ENCODE measurements around a stretch of chr10.

- PRO-cap: no peak
Measured at GRCh38 chr10:104003729-104004216, 36.8 kb downstream of the SLK start.

GRCh38 chr10:104056900-104057401 is 28.7 kb downstream of the COL17A1 start:
- PRO-cap: no peak

DNA sequence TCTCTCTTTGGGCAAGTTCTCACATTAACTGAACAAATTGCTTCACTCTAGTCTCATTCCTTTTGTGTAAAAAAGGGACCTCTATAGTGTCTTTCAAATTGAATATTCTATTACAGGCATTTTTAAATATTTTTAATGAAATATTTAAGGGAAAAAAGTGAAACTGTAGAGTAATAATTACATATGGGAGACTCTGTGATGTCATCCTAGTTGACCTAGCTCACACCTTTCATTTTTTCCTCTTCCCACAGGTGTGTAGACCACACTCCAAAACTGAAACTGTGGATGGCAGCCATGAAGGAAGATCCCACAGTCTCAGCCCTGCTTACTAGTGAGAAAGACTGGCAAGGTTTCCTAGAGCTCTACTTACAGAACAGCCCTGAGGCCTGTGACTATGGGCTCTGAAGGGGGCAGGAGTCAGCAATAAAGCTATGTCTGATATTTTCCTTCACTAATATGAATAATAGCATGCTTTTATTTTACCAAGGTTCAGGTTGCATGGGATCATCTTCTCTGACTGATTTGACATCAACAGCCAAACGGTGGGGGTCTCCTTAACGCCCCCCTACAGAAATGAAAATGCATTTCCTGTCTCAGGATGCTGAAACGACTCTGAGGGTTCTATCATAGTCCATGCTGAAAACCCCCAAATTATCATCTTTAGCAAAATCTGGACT is 1.8 kb upstream of the GSTO2 start:
- PRO-cap: no peak

DNA sequence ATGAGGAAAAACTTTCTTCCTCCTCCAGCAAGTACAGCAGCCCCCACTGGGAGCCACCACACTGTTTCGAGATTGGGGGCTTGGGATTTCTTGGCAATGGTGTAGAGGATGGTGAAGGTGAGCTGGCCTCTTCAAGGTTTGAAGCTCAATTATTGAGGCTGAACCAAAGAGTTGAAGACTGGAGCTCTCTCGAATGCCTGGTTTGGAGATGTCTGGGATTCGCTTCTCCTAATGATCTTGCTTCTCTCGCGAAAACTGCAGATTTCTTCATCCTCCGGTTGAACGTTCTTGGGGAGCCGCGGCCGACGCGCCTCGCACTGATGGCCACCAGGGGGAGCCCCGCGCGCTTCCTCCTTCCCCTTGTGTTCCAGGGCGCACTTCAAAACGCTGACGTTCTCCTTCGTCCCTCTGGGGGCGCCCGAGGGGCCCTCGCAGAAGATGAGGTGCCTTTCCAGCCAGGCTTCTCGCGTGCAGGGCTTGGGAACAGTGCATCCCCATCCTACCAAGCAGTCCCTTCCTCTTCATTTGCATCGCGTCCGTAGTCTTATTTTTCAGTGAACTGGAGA is 22.3 kb downstream of the GSTO2 start:
- PRO-cap: no peak

DNA sequence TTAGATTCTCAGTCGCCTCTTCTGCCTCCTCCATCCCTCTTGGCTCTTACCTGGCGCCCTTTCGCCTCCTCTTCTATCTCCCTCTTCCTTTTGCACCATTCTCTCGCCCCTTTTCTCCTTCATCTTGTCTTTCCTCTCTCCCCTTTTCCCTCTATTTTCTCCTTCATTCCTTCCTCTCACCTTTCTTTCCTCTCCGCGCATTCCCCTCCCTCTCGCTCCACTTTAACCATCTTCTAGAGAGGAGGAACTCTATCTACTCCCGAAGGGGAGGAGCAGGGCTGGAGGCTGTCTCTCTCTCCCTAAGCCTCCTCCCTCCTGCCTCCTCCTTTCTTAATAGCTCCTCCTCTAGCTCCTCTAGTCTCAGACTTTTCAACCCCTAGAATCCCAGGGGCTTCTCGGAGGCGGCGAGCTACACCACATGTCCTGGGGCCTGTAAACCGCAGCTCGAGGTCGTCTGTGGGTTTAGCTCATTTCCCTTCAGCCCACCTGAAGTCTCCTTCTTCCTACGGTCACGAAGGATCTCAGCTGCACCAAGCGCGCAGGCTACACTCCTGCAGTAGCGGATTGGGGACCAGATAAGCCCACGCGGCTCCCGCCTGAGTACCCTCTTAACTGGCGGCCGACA is 1.7 kb upstream of the SORCS3 start:
- PRO-cap: no peak

DNA sequence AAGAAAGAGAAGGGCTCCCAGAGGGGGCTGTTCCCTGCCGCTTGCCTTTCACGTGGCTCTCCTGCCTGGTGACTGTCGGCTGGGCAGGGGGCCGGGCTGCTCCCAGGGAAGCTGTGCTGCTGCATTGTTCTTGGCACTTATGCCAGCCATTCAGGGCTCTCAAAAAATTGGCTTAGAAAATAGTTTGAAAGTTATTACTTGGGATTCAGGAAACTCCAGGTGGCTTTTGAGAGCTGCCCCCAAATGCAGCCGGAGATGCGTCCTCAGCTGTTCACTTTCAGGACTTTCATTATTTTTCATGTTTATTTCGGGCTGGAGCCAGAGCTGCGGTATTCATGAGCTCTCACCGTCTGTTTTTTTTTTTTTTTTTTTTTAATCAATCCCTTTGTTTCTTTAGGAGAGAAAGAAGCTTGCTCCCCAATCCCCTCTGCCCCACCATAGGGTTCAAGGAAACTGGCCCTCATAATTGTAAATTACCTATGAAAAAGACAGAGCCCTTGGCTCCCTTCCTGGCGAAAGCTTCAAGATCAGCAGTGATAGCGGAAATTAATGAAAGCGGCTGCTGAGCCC is 94.1 kb downstream of the SORCS3 start:
- PRO-cap: no peak

GRCh38 chr10:105644290-105644670 is 1003.2 kb downstream of the SORCS3 start:
- PRO-cap: no peak

DNA sequence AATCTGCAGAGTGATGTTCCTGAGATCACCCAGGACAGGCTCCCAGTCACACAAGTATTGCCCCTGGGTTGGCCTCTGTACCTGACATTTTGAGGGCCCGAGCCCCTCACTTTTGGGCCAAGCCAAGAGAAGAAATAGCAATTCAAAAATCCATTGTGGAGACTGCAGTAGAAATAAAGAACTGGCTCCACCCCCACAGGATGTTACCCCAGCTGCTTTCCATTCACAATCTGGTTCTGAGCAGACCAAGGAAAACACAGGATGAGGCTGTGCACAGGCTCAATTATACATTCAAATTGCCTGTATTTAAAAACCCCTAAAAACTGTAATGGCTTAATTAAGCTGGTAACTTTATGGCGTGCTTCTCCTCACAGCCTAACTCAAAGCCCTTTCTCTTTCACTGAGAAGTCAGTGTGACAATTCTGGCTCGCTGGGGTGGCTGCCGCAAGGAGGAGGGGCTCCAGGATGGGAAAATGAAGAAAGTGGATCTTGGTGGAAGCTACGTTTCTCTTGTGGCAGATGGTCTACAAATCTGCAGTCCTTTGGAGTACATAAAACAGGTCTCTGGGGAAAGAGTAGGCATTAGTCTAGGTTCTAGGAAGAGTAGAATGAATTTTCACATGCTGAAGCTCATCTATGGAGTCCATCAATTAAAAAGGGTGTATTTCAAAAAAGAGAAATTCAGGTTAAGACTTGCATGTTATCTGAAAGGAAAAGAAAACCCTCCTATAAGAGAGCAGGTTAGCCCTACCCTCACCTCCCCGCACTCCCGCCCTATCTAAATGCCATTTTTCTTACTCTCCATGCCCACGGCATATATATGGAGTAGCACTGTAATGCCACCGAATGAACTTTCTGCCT is 1191.0 kb downstream of the SORCS1 start:
- PRO-cap: no peak

DNA sequence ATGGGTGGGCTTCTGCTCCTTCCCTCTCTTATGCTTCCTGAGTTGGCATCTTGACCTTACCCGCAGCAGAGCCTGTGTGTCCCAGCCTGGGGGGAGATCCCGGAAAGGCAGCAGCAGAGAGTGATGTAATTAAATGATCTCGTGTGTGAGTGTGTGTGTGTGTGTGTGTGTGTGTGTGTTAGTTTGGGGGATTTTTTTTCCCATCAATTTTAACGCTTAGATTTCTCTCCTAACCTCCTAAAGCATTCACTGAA is 565 bp upstream of the SORCS1 start:
- PRO-cap: no peak

- PRO-cap: unidirectional peak, minus-strand start at chr10:108567537
Measured at GRCh38 chr10:108567401-108567761, 1355.9 kb downstream of the XPNPEP1 start.

- PRO-cap: no peak
Measured at GRCh38 chr10:109740370-109740825, 182.9 kb downstream of the XPNPEP1 start.

- PRO-cap: no peak
Measured at GRCh38 chr10:109889831-109890225, 33.5 kb downstream of the XPNPEP1 start.

GRCh38 chr10:109987273-109987902 is 20.4 kb upstream of the ADD3 start:
- PRO-cap: no peak

- PRO-cap: no peak
Measured at GRCh38 chr10:110204042-110204395, 3.4 kb upstream of the MXI1 start.

- PRO-cap: bidirectional peak, plus-strand start at chr10:110209721, minus-strand start at chr10:110209712
Measured at GRCh38 chr10:110209482-110209766, 2.0 kb downstream of the MXI1 start.

- PRO-cap: unidirectional peak, plus-strand start at chr10:110214688
Measured at GRCh38 chr10:110214406-110214781, 7.0 kb downstream of the MXI1 start.

- PRO-cap: unidirectional peak, minus-strand start at chr10:110395791
Measured at GRCh38 chr10:110395668-110396455, 91.1 kb upstream of the SMNDC1 start.

DNA sequence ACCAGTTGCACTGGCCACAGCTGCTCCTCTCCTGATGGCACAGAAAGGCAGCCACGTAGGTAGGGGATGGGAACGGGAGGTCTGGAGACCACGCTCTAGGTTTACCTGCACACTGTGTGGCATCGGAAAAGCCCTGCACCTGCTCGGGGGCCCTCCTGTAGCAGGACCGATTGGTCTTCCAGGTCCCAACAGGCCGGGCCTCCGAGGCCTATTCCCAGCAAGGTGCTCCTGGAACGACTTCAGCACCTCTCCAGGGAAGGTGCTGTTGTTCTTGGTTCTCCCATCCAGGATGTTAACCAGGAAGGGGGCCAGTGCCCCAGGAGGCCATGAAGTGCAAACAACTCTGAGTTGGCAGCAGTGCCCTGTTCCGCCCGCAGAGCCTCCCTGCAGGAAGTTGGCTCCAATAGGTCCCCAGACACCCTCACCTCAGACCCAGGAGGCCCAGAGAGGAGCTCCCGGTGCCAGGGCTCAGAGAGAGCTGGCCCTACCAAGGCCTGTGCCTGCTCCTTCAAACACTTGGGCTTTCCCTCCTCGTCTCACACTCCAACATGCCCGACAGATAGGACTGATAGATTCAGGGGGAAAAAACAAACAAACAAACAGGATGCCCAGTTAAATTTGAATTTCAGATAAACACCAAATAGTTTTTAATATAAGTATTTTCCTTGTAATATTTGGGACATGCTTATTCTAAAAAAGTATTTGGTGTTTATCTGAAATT is 63.9 kb upstream of the DUSP5 start:
- PRO-cap: no peak

- PRO-cap: no peak
Measured at GRCh38 chr10:110447020-110447866, 50.5 kb upstream of the DUSP5 start.

GRCh38 chr10:110502398-110503615 is 5.1 kb downstream of the DUSP5 start:
- PRO-cap: unidirectional peak, minus-strand start at chr10:110502832